Colon Carcinoma Metastatic in the Brain (tissue), 2 donors: Measurements from ENCODE around the gene RTN1.

- PRO-cap, 2 experiments = no peak in any of the 2 experiments
Observed at GRCh38 chr14:59384064-59384453, 81.1 kb downstream of the GPR135 start.

DNA sequence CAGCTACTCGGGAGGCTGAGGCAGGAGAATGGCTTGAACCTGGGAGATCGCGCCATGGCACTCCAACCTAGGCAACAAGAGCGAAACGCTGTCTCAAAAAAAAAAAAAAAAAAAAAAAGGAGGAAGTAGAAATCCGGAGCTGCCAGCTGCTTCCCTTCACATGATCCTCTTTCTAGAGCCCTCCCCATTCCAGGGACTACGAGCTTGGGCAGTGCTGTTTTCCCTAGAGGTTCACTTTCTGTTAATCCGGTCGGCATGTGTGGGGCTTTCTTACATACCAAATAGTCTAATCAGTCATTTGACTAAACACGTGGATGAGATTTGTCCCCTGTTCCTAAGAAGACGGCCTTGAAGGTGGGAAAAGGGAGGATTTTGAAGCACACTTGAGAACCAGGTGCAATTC, 6.5 kb upstream of the CCDC175 start:
- PRO-cap, 2 experiments = no peak in any of the 2 experiments

DNA sequence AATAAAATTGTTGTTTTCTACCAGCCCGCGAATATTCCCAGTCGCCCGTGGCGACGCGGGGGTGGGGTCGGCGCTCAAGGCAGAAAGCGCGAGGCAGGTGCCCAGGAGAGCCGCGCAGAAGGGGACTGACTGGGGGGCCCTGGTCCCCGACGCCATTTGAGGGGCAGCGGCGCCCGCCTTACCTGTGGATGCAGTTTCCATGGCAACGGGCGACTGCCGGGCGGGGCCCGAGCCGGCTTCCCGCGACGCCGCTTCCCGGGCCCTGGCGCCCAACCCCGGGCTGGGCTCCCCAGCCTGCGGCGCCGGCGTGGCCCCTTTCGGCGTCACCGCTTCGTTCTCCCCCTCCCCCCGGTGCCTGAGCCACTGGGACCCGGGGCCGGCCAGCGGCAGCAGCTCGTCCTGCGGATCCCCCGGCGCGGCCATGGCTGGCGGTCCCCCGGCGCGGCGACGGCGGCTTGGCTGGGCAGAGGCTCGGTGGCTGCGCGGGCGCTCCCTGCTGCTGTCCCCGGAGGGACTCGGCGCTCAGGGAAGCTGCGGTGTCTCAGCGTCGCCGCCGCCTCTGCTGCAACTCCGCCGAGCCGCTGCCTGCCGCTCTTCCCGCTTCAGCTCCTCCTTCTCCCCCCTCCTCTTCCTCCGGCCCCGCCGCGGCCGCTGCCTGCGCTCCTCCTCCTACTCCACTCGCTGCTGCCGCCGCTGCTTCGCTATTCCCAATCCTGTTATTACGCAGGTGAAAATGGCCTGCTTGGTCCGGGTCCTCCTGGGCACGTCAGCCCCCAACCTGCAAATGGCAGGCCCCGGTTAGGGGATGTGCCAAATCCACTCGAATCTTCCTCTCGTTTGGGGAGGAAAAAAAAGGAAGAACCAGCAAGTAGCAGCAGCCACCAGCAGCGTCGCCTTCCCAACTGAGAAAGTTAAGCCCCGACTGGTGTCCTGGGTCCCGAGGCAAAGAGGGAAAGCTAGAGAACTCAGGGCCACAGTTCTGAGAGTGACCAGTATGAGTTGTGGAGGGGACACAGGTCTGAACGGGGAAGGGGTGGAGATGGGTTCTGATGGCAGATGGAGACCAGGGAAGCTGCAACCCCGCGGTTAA, at the start of gene RTN1:
Gene RTN1 (minus strand): TSS at position 569 of the 1,090 bp plus-strand sequence.
- PRO-cap, 2 experiments = no peak in any of the 2 experiments

GRCh38 chr14:59919486-59920674, 49.3 kb upstream of the RTN1 start:
- PRO-cap, 2 experiments = no peak in any of the 2 experiments

GRCh38 chr14:60051540-60052095, 40.1 kb upstream of the PCNX4 start:
- PRO-cap, 2 experiments = no peak in any of the 2 experiments

GRCh38 chr14:60174883-60175846, 10.0 kb upstream of the DHRS7 start:
- PRO-cap, 2 experiments = no peak in any of the 2 experiments

GRCh38 chr14:60194844-60195296, 29.7 kb upstream of the DHRS7 start:
- PRO-cap, 2 experiments = peak in 2 of 2 experiments; most common plus-strand start chr14:60195050 (in 2)

DNA sequence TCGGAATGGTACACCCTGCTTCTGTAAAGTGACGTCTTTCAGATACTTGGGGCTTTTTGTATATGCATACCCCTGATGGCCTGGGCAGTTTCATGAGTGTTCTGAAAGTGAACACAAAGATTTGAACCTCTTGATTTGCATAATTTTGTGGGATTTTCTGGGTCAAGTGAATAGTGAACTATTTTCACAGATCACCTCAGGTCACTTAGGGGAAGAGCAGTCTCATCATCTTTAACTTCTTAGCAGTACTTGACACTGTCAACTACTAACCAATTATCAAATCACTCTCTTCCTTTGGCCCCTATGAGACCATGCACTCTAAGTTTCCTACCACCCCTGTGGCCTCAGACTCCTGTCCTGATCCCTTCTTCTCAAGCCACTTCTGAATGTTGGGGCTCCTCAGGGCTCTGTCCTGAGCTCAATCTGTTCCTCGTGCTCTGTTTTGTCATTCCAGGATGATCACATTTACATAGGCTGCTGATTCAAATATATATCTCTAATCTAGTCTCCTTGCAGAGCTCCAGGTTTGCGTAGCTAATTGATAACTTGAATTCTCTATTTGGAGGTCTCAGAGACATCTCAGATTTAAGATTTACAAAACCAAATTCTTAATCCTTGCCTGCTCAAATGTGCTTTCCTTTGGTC, 36.2 kb upstream of the PPM1A start:
- PRO-cap, 2 experiments = no peak in any of the 2 experiments

- PRO-cap, 2 experiments = no peak in any of the 2 experiments
Observed at GRCh38 chr14:60245530-60246052, 3.4 kb upstream of the PPM1A start.

DNA sequence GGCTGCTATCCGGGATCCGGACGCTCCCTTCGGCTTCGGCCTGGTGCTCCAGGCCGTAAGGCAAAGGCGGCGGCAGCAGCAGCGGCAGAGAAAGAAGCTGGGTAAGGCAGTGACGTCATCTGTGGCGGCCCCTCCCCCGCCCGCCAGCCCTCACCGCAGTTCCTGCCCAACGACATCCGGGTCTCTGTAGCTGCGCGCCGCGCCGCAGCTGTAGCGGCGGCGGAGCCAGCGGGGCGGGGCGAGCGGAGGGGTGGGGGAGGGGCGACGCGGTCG, 163 bp upstream of the PPM1A start:
- PRO-cap, 2 experiments = peak in 2 of 2 experiments; most common minus-strand start position 96 of the sequence (in 1)

GRCh38 chr14:60616458-60617144, 32.7 kb downstream of the SIX1 start:
- PRO-cap, 2 experiments = no peak in any of the 2 experiments

GRCh38 chr14:60645730-60646630, 3.3 kb downstream of the SIX1 start:
- PRO-cap, 2 experiments = no peak in any of the 2 experiments

- PRO-cap, 2 experiments = no peak in any of the 2 experiments
Observed at GRCh38 chr14:60647927-60649320, 853 bp downstream of the SIX1 start.

DNA sequence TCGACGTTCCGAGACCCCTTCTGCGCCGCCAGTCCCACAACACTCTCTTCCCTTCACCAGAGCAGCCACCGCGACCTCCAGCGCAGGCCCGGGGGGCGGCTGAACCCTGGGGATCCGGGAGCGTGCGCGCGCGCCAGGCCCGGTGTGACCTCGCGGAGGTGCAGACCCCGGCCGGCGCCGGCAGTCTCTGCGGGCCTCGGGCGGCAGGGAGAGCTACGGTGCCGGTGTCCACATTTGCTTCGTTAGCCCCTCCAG, 1.6 kb downstream of the SIX4 start:
- PRO-cap, 2 experiments = no peak in any of the 2 experiments

- PRO-cap, 2 experiments = no peak in any of the 2 experiments
Observed at GRCh38 chr14:61277852-61278144, 3.3 kb downstream of the TMEM30B start.

DNA sequence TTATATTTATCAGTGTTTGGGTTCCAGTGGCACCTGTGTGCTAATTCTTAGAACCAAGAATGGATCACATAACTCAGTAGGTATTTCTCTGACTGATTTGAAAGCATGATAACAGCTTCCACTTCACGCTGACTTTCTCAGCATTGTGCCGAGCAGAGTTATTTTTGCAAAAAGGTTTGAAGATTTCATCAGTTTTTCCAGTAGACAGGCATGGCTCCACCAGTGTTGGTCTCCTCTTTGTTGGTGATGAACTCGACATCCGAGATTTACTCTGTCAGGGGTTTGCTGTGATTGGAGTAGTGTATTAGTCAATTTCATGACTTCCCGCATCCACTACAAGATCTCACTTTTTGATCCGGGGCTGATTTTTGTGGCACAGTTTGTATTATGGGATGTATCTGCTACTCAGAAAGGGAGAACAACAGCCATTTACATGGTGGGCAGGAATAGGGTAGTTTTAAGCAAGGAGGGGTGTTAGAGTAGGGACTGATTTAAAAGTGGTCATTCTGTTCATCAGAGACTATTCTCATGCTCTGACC, 85.3 kb downstream of the PRKCH start:
- PRO-cap, 2 experiments = no peak in any of the 2 experiments

DNA sequence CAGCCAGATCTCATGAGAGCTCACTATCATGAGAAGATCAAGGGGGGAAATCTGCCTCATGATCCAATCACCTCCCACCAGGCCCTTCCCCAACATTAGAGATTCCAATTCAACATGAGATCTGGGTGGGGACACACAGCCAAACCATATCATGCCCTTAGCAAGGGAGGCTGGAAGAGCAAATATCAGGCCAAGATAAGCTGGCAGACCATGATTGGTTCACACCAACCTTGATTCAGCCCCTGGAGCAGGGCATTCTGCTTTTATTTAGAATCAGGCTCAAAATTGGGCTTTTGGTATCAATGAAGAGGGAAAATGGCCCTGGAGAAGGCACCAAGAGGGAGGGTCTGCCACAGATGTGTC, 137.4 kb downstream of the PRKCH start:
- PRO-cap, 2 experiments = no peak in any of the 2 experiments

DNA sequence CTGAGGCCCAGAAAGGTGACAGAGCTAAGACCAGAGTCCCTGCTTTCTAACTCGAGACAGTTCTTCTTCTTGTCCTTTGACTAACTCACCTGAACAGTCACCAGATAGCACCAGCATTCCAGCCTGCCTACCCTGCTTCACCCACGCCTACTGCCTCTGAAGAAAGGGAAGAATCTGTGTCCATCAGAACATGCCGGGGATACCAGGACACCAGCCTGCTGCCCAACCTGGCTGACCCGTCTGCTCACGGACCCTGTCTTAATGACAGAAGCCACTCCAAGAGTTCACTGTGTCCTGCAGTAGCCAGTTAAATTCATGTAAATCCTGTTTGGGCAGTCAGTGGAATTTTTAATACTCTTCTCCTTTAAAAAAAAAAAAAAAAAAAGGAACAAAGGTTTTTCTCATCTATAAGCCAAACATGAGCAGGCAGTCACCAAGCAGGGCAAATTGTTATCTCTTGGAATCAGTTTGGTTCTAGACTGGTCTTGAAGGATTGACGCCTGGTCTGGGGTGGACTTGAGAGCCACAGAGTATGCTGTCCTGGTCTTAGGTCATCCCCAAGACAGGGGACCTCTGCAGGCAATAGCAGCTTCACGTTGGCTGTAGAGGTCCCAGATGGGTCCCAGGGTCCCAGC, 181.2 kb upstream of the HIF1A start:
- PRO-cap, 2 experiments = no peak in any of the 2 experiments

DNA sequence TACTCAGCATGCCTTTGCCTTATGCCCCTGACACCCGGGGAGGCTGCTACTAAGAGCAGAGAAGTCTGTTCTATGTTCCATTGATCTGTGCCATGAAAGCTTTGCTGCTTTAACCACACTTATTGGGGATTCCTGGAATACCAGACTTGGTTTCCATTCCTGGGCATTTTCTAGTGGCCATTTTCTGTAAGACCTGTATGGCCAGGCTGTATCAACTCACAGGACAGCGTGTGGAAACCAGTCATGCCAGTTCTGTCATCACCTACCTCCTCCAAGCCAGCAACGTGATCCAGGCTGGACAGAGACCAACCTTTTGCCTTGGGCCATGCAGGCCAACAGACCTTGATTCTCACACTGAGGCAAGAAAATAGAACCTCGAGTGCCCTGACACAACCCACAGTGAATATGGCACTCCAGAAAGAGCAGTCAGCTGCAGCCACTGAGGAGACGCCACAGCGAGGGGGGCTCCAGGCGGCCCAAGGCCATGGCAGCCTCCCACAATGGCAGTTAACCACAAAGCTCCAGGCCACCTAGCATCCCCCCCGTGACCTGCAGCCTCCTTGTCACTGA, 168.9 kb upstream of the HIF1A start:
- PRO-cap, 2 experiments = no peak in any of the 2 experiments

- PRO-cap, 2 experiments = no peak in any of the 2 experiments
Observed at GRCh38 chr14:61562483-61563526, 132.5 kb upstream of the HIF1A start.